Spinal cord (tissue), 3 donors: ENCODE data around the genes SAT1 and MAGEB6B.

DNA sequence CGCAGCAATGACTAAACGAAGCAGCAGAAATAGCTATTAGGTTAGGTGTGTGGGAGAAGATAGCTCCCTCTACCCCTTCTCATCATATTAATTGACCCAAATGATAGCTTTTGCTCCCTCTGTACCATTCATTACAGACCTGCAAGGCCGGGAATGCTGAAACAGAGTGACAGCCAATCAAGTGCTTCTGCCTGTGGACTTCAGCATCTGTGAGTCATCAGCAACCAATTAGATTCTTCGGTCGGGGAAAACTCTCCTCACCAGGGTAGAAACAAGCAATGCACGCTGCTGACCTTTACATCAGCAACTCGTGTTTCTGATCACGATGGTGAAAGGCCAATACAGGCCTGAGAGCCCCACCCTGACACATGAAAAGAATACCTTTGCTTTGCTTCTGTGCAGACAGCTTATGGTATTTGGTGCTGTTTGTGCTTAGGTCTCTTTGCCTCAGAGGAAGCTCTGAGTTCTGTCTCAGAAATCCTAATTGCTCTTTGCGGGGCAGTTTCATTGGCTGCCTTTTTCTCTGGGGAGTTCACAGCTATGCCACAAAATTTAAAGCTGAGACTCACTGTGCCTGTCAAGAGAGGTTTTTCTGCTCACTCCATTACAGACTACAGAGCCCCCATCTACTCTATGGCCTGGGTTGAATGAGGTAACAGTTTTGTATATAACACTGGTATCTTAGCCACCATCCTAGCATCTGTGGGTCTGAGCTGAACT, 347.0 kb upstream of the DDX53 start:
- PRO-cap = no peak
- RAMPAGE, long total RNA = no peak

- PRO-cap = no peak
- RAMPAGE, long total RNA = no peak
These were observed 313.6 kb upstream of the DDX53 start for GRCh38 chrX:22686178-22686522.

GRCh38 chrX:23504012-23504651, 163.2 kb upstream of the PRDX4 start:
- PRO-cap = no peak
- RAMPAGE, long total RNA = no peak

DNA sequence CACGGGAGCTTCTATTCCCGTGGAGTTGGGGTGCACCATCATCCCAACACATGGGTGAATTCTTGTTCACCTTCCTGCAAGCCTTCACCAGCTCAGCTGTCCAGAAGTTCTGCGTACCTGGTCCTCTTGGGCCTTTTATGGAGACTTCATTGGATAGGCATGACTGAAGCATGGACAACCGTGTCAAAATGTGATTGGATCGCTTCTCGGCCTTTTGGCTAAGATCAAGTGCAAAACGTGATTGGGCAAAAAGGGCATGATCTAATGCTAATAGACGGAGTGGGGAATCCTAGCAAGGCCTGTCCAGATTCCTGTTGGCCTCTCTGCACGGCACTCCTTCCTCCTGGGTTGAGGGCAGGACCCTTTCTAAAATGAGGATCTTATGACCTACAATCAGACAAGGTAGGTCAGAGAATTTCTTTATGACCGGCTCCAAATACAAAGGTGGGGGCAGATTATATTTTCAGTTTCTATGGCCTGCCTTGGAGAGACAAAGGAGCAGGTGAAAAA, 24.9 kb downstream of the PRDX4 start:
- PRO-cap = no peak
- RAMPAGE, long total RNA = no peak

- PRO-cap = no peak
- RAMPAGE, long total RNA = no peak
These were observed 261 bp upstream of the ACOT9 start for GRCh38 chrX:23743344-23743730.

DNA sequence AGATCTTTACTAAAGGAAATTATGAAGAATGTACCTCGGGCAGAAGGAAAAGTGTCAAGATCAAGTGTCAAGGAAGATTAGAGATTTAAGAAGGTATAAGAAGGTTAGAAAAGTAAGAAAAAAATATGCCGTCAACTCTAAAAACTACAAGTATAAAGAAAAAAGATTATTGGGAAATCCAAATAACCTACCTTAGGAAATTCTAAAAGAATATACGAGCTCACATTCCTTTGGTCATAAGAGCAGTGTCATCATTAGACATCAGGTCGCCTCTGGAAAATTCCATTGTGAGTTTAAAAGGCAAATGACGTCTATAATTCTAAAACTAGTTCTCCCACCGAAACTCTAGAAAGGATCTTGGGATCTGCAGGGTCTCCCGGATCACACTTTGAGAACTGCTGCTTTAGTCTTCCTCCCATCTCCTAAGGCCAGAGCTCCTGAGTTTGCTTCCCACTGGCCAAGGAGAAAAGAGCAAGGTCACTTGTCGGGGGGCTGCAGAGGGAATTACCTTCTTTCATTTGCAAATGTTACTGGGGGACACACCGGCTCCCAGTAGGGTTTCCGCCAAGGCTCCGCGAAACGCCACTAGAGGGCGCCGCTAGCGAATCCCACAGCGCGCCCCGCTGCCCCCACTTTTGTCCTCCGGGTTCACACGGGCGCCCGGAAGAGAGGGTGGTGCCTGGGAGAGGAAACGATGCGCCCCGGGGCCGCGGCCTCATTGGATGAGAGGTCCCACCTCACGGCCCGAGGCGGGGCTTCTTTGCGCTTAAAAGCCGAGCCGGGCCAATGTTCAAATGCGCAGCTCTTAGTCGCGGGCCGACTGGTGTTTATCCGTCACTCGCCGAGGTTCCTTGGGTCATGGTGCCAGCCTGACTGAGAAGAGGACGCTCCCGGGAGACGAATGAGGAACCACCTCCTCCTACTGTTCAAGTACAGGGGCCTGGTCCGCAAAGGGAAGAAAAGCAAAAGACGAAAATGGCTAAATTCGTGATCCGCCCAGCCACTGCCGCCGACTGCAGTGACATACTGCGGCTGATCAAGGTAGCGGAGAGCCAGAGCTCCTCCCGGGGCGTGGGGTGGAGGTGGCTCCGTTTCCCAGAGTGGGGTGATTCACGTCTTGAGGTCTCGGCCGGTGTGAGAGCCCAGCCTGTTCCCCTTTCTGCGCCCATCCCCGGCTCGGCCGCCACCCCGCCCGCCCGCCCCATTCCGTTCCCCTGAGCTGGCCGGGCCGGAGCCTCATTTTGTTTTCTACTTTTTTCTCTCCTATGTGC, at the start of gene SAT1:
Gene SAT1, plus strand, starts transcription at position 797 of the 1,271 bp plus-strand sequence.
- PRO-cap = unidirectional peak, plus-strand start at position 797 of the sequence
- RAMPAGE, long total RNA = start-site peak on the plus strand centred at position 809 of the sequence, 30 bp wide, 4,551 and 5,399 reads in 2 replicates

- PRO-cap = no peak
- RAMPAGE, long total RNA = no peak
These were observed 22.3 kb downstream of the SAT1 start for GRCh38 chrX:23805225-23805788.

GRCh38 chrX:23903942-23904663, 3.6 kb downstream of the APOO start:
- PRO-cap = no peak
- RAMPAGE, long total RNA = no peak

DNA sequence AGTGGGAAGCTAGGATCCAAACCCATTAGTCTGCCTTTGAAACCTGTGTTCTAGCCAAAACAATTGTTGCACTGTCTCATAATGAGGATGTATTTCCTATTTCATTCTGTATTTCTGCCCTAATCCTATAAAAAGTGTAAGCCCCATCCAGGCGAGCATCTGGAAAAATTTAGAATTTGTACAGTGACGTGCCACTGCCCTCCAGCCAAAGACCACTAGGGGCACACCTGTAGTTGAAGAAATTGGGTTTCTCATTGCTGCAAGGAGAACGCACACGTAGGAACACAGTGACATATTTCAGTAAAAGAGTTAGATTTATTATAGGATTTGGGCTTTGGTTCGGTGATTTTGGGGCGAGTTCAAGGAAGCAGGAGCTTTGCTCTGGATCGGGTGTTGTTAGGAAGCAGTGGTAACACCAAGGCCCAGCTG, 796 bp downstream of the CXorf58 start:
- PRO-cap = no peak
- RAMPAGE, long total RNA = no peak

DNA sequence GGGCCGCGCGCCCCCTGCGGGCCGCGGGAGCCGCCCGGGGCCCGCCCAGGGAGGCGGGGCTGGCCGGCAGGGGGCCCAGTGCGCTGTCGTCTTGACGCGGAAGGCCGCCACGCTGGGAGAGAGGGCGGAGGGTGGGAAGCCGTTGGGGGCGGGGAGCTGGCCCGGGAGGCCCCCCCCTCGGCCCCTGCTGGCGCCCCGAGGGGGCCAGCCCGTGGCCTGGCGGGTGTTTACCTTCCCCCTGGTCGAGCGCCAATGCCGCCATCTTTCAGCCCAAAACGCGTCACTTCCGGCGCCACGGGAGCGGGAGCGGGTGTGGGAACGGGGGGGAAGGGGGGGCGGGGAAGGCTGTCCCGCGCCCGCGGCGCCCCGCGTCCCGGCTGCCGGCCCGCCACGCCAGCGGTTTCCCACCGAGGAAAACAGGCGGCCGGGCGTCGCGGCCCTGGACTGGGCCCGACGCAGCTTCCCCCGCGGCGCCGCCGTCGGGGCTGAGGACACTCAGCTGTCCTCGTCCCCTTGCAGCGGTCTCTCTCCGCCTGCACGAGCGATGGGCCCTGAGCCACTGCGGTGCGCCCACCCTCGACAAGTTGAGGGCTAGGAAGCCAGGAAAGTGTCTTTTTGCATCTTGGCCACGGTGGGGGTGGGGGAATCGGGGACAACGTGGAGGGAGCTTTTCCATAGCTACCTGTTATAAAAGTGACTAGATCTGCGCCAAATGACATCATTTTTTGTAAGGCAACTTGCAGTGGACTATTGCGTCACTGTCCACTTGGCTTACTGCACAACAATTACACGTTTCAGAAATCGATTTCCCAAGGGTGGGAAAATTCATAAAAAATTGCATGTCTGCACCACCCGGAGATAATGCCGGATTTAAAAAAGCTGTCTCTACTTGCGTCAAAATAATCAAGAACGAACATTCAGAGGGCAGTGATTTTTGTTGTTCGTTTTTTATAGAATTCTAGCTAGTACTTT, 1.3 kb downstream of the KLHL15 start:
- PRO-cap = no peak
- RAMPAGE, long total RNA = no peak

DNA sequence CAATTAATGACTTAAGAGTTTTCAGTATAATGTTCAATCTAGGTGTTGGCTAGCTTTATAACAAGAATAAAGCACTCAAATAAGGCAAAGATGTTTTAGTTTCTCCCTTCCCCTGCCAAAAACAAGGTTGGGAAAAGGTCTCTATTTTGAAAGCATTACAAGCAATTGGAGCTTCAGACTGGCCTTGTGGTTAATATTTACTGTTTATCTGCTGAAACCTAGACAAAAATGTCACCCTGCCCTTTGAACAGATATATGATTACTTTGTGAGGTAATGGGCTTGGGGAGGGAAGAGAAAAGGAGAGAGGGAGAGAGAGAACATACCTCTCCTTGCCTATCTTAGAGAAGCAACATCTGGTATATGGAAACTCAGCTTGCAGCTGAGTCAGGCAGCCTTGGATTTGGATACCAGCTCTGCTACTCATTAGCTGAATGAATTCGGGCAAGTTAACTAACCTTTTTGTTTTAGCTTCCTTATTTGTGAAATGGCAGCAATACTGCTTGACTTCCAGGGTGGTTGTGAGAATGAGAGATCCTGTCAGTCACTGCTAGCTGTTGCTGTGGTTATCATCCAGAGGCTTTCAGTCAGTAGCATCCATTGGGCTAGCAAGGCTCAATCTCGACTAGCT, 41.0 kb downstream of the ZFX start:
- PRO-cap = no peak
- RAMPAGE, long total RNA = no peak

- PRO-cap = no peak
- RAMPAGE, long total RNA = no peak
These were observed 36.6 kb downstream of the SUPT20HL1 start for GRCh38 chrX:24397035-24397498.

DNA sequence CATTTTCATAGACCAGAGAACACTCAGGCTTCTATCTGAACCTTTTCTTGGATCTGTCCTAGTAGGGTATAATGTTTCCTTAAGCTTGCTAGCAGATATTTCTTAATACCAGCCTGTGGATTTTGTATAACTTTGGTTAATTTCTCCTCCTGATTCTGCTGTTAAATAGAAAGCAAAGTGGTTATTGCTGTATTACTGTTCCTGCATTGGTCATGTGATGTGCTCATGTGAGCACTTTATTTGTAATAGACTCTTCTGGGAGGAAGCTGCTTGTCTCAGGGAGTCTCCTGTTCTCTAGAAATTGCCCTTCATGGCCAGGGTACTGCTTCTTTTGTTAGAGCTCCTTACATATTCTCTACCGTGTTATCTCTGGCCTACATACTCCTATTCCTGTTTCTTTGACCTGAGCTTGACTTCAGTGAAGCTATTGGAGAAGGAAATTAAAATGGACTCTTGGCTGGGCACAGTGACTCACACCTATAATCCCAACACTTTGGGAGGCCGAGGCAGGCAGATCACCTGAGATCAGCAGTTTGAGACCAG, 14.0 kb downstream of the PDK3 start:
- PRO-cap = no peak
- RAMPAGE, long total RNA = no peak

DNA sequence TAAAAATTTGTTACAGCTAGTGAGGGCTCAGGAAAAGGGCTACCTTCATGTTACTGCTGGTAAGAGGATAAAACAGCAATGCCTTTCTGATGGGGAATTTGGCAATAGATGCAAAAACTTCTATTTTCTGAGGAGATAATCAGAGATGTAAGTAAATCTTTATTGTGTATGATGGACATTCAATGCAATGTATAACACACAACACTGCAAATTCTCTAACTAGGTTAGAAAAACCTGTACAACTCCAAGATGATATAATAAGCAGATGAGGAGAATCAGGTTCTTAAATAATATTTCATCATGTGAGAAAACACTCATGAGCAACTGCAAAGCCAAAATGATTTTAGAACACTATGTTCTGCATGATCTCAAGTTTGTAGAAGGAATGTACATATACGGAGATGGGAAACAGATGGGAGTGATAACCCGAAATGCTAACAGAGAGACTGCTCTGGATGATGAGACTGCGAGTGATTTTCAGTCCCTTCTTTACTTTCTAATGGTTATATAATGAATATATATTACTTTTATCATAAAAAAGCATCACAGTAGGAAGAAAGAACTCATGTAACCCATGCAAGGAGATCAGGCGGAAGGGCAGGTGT, 81.0 kb downstream of the PCYT1B start:
- PRO-cap = no peak
- RAMPAGE, long total RNA = no peak

GRCh38 chrX:25014109-25014696, 1.6 kb downstream of the ARX start:
- PRO-cap = no peak
- RAMPAGE, long total RNA = no peak

GRCh38 chrX:25017565-25018144, 1.9 kb upstream of the ARX start:
- PRO-cap = no peak
- RAMPAGE, long total RNA = no peak

DNA sequence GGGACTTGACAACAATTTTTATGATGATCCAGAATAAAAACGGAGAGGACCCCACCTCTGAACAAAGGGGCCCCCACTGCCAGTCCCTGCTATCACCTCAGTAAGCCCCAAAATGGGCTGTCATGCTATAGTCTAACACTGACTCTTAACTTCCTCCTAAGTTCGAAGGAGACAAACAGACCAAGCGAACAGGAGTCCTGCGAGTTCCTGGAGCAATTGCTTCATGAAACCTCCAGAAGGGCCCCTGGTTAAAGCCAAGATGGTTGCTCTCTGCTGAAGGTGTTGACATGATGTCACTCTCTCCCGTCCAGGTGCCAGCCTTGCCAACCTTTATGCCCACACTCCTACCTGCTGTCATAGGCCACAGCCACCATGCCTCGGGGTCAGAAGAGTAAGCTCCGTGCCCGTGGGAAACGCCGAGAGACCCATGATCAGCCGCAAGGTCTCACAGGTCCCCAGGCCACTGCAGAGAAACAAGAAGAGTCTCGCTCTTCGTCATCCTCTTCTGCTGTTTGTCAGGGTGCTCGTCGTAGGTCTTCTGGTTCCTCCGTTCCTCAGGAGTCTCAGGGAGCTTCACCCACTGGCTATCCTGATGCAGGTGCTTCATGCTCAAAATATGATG, at the start of gene MAGEB6B:
Gene MAGEB6B, plus strand, starts transcription at position 373 of the 622 bp plus-strand sequence.
- PRO-cap = no peak
- RAMPAGE, long total RNA = no peak

DNA sequence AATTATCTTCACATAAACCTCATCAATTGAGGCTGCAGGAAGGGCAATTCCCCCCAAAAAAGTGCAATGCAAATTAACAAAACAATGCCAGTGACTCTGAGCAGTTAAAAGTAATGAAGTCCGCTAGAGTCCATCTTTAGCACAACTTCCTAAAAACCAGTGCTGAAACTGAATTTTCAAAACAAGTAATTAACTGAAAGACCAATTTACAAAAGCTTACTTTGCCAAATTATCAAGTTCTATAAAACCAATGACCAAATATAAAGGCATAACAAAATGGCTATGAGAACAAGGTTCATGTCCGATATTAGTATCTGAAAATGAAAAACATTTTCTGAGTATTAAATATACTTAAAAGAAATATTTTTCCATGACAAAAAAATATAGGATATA, 309.1 kb downstream of the PPP4R3C start:
- PRO-cap = no peak
- RAMPAGE, long total RNA = no peak

DNA sequence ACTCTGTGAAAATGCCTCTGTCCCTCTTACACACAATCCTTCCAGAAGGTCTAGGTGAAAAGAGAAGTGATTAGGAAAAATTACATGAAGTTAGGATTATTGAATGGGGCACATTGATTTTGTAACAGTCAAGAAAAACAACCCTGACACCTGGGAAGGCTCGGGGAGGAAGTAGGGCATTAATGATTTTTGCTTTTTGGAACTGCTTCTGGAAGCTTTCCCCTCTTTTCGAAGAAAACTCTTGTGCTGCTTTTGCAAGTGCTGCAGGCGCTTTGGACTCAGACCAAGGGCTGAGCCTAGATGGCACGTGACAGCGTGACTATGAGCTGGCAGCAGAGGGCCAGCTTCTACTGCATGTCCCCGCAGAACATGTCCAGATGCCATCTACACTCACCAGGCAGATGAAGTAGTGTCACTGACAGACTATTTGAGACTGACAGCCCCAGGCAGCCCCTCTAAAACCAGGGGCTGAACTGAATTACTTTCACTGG, 6.3 kb downstream of the NR0B1 start:
- PRO-cap = no peak
- RAMPAGE, long total RNA = no peak

- PRO-cap = no peak
- RAMPAGE, long total RNA = no peak
These were observed 1.5 kb downstream of the TASL start for GRCh38 chrX:30576179-30576378.